ENCODE measurements around the gene BTNL9.

DNA sequence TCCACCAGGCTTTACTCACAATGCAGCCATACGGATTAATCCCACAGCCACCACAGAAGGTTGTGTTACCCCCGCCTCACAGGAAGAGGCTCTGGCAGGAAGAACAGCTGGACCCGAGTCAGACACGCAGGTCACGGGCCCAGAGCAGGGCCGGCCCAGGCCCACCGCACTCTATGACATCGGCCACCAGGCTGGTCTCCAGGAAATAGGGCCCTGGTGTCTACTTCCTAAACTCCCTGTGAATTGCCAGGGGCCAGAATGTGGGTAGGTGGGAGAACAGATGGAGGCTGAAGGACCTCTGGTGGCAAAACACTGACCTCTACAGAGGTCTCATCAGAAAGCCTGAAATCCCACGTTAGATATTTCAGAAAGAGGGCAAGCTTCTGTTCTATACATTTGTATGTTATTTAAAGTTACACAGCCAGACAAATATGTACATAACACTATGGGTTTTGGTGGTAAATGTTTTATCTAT, 15.5 kb downstream of the MGAT1 start:
- RAMPAGE, long total RNA: no peak
- RRBS: no CpG with 5 or more reads among the region's 9 CpGs

DNA sequence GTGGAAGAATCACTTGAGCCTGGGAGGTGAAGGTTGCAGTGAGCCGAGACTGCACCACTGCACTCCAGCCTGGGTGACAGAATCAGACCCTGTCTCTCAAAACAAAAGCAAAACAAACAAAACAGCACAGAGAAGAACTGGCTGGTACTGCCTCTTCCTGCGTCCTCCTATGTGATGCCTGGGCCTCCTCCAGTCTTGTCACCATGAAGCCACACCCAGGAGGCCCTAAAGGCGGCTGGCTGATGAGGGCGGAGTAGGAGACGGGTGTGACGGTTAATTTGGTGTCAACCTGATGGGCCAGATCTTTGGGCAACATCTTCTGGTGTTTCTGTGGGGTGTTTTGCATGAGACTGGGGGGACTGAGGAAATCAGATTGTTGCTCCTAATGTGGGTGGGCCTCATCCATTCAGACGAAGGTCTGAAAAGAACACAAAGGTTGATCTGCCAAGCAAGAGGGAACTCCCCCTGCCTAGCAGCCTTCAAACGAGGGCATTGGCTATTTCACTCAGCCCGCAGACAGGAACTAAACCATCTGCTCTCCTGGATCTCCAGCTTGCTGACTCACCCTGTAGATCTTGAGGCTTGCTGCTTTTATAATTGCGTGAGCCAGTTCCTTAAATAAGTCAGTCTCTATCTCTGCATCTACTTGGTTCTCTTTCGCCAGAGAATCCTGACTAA, 12.6 kb upstream of the ZFP62 start:
- RAMPAGE, long total RNA: no peak
- RRBS: no CpG with 5 or more reads among the region's 11 CpGs

- RAMPAGE, long total RNA: no peak
- RRBS: no CpG with 5 or more reads among the region's 25 CpGs
Measured at GRCh38 chr5:181039780-181040837, at the start of gene BTNL9. TSS of gene BTNL9 (plus strand) at chr5:181040266.

GRCh38 chr5:181044720-181045926, 5.1 kb downstream of the BTNL9 start:
- RAMPAGE, long total RNA: no peak
- RRBS: no CpG with 5 or more reads among the region's 23 CpGs

DNA sequence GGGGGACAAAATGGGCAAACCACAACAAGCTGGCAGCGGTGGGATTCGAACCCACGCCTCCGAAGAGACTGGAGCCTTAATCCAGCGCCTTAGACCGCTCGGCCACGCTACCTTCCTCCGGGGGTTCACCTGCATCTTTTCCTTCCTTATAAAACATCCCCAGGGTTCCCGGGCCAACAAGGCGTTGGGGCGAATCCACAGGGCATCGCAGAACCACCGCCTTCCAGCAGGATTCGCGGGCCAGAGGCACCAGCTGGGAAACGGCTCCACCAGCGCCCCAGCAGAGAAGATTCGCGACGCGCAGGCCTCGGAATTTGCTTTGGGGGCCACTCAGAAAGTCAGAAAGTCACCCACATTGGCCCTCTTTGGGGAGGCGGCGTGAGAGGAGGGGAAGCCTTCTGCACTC, 26.6 kb downstream of the OR2V2 start:
- RAMPAGE, long total RNA: no peak
- RRBS: no CpG with 5 or more reads among the region's 25 CpGs

DNA sequence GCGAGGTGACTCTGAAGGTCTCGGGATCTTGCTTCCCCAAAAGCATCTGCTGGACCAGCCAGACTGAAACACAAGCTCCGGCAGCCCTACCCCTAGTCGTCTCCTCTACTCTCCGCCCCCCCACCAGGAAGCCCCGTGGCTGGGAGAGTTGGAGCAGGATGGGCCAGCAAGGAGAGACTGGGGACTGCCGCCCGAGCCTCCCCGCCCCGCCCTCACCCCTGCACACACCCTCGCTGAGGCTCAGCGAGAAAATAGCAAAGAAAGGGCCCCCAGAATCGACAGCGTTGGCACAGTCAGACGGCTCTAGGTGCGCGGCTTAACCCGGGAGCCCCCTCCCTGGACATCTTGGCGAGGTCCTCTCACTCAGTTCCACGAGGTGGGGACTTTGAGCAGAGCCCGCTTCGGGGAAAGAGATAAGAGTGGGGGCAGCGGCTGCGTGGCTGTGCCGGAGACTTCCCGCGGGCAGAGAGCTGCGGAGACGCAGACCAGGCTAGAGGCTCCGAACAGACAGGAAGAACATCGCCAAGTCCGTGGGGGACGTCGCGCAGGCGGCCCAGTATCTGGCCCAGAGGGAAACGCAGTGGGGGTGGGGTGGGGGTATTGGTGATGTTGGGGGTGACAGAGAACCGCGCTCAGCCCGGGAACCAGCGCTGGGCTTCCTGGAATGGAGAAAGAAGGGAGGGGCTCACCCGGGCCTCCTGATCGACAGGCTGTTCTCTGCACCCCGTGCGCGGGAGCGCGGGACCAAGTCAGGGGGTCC, 1.0 kb downstream of the TRIM7 start:
- RAMPAGE, long total RNA: no peak
- RRBS: 4% methylated on average over 9 of the region's 48 CpGs

GRCh38 chr5:181207262-181208051, 2.5 kb upstream of the TRIM7 start:
- RAMPAGE, long total RNA: no peak
- RRBS: no CpG with 5 or more reads among the region's 37 CpGs

DNA sequence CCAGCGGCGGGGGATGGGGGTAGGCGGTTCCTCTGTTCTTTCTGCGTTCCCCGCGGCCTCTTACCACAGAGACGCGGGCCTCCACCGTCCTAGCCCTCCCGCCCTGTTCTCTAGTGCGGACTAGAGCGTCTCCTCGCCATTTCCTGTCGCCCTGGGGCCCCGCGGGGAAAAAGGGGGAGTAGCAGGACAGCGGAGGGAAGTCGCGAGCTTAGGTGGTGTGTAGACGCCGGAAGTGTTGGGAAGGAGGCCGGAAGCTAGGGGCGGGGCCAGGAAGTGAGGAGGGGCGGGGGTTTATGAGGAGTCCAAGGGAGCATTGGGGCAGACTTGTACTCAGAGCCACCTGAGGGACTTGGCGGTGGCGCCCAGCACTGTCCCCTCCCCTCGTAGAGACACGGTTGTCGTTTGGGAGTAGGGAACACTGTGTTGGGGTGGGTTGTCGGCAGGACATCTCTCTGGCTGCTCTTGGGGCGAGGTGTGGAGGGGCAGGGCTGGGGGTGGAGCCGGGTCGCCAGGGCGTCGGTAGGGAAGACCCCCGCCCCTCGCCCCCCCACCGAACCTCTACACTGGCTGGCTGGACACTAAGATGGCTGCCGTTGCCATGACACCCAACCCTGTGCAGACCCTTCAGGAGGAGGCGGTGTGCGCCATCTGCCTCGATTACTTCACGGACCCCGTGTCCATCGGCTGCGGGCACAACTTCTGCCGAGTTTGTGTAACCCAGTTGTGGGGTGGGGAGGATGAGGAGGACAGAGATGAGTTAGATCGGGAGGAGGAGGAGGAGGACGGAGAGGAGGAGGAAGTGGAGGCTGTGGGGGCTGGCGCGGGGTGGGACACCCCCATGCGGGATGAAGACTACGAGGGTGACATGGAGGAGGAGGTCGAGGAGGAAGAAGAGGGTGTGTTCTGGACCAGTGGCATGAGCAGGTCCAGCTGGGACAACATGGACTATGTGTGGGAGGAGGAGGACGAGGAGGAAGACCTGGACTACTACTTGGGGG, 635 bp downstream of the TRIM41 start:
- RAMPAGE, long total RNA: no peak
- RRBS: no CpG with 5 or more reads among the region's 55 CpGs

- RAMPAGE, long total RNA: no peak
- RRBS: 92% methylated on average over 3 of the region's 34 CpGs
Measured at GRCh38 chr5:181234179-181234625, 9.5 kb downstream of the RACK1 start.

DNA sequence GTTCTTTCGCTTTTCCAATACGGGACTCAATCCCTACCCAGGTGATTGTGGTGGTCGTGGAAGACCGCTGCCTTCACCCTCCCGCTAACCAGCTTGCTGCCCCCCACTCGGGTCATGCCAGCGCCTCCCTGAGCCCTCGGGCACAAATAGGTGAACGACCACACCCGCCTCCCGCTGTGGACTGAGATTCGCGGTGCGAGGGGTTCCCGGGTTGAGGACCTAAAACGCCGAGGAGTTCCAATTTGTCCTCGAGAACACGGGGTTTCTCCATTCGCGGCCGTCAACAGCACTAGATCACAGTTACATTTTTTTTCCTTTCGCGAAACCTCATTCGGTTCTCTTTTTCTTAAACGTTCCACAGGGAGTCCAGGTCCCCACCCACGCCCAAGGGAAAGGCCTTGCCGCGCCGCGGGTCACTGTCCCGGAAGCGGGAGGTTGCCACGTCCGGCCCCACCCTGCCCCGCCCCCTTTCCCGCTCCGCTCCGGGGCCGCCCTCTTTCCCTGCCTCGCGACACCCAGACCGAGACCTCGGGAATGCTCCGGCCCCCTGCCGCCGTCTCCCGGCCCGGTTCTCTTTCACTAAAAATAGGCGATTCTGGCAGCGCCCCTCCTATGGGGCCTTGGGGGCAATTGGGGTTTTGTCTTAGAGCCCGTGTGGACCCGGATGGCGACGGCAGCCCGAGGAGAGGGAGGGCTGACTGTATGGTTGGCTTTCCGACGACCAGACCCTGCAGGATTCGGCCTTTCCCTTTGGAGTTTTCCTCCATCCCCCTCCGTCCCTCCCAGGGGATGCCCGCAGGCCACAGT, 2.5 kb upstream of the RACK1 start:
- RAMPAGE, long total RNA: no peak
- RRBS: 3% methylated on average over 15 of the region's 61 CpGs